ENCODE measurements around a stretch of chr9.

- PRO-cap = no peak
- RAMPAGE, long total RNA = no peak
Observed at GRCh38 chr9:137294685-137295068, 7.4 kb downstream of the NRARP start.

- PRO-cap = no peak
- RAMPAGE, long total RNA = no peak
Observed at GRCh38 chr9:137299557-137300472, 2.3 kb downstream of the NRARP start.

DNA sequence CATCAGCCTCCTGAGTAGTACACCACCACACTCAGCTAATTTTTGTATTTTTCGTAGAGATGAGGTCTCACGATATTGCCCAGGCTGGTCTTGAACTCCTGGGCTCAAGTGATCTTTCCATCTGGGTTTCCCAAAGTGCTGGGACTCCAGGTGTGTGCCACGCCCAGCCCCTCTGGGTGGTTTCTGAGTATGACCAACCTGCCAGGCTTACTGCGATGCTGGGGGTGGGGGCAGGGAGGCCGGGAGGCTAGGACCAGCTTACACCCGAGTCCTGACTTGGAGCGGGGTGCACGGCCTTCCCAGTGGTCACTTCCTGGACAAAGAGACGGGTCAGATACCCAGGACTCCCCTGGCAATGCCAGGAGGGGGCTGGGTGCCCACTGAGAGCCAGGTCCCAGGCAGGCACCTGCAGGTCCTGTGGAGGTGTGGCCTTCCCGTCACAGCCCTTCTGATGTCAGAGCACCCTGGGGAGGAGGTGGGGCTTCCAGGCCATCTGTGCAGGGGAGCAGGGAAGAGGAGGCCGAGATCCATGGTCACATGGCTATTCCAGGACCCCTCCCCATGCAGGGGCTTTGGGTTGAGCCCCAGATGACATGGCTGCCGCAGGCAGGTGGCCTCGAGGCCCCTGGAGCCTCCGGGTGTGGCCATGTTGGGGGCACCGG lies 8.4 kb upstream of the NRARP start:
- PRO-cap = no peak
- RAMPAGE, long total RNA = no peak

DNA sequence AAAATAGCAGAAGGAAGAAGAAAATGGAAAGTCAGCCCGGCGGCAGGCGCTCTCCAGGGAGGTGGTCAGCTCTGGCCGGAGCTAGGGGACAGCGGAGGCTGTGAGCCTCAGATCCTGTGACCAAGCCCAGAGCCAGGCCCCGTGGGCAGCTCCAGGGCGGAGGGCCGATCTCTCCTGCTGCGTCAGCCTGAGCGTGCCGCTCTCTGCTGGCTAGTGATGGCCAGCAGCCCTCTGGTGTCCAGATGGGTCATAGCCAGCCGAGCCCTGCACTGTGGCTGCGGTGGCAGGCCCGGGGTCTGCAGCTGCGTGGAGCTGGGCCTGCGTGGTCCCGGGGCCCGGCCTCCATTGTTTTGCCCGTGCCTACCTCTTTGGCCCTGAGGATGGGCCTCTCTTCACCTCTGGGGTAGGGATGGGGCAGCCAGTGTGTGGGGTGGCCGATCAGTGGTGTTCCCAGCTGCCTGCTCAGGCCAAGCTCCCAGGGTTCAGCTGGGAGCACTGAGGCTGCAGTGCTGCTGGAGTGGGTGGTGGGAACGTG lies 17.0 kb upstream of the NRARP start:
- PRO-cap = no peak
- RAMPAGE, long total RNA = no peak

- PRO-cap = no peak
- RAMPAGE, long total RNA = no peak
Observed at GRCh38 chr9:137363064-137363407, 59.9 kb downstream of the EXD3 start.

DNA sequence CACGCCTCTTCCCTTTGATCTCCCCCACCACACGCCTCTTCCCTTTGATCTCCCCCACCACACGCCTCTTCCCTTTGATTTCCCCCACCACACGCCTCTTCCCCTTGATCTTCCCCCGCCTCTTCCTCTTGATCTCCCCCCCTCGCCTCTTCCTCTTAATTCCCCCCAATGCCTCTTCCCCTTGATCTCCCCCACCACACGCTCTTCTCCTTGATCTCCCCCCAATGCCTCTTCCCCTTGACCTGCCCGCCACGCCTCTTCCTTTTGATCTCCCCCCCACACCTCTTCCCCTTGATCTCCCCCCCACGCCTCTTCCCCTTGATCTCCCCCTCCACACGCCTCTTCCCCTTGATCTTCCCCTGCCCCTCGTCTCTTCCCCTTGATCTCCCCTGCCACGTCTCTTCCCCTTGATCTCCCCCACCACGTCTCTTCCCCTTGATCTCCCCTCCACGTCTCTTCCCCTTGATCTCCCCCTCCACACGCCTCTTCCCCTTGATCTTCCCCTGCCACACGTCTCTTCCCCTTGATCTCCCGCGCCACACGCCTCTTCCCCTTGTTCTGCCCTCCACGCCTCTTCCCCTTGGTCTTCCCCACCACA lies 8.4 kb downstream of the NSMF start:
- PRO-cap = no peak
- RAMPAGE, long total RNA = no peak

DNA sequence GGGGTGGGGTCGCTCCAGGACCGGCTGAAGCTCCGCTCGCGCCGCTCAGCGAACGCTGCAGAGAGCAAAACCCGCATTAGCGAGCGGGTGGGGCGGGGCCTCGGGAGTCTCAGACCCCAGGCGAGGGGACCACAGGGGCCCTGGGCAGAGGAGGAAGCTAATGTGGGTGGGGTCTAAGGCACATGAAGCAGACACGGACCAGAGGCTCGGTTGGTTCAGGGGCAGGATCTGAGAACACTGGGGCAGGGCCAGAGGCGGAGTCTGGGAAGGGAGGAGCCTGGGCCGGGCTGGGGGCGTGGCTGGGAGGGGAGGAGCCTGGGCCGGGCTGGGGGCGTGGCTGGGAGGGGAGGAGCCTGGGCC lies 5.4 kb downstream of the NSMF start:
- PRO-cap = no peak
- RAMPAGE, long total RNA = no peak

DNA sequence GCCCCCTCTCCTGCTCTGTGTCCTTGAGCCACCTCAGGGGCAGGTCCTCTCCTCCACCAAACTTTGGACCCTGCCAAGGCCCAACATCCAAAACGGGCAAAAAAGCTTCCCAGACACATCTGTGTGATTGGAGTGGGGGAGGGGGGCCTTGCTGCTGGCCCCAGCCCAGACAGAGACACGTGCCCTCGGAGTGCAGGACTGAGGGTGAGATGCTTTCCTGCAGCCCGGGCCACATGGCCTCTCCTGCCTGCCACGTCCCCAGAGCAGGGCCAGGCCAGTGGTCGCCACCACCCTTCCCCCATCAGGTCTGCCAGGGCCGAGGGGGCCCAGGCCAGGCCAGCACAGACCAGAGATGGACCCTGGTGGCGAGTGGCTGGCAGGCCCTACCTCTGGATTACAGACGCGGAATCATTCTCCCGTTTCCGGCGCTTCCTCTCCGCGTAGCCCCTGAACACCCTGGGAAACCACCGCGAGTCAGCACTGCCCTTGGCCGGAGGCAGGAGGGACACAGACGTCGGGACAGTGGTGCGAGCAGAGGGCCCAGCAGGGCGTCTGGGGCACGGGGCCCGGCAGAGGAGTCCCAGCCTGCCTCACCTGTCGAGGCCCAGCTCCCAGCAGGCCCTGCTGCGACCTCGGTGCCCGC lies 4.2 kb downstream of the NSMF start:
- PRO-cap = no peak
- RAMPAGE, long total RNA = no peak

- PRO-cap = no peak
- RAMPAGE, long total RNA = no peak
Observed at GRCh38 chr9:137488934-137489457, 29.9 kb upstream of the NSMF start.

GRCh38 chr9:137592764-137593278 lies 2.5 kb upstream of the ZMYND19 start:
- PRO-cap = no peak
- RAMPAGE, long total RNA = no peak

- PRO-cap = no peak
- RAMPAGE, long total RNA = no peak
Observed at GRCh38 chr9:137621085-137621384, 2.2 kb downstream of the EHMT1 start.

- PRO-cap = no peak
- RAMPAGE, long total RNA = no peak
Observed at GRCh38 chr9:137672782-137673828, 54.3 kb downstream of the EHMT1 start.

GRCh38 chr9:137694888-137695518 lies 76.2 kb downstream of the EHMT1 start:
- PRO-cap = no peak
- RAMPAGE, long total RNA = no peak

DNA sequence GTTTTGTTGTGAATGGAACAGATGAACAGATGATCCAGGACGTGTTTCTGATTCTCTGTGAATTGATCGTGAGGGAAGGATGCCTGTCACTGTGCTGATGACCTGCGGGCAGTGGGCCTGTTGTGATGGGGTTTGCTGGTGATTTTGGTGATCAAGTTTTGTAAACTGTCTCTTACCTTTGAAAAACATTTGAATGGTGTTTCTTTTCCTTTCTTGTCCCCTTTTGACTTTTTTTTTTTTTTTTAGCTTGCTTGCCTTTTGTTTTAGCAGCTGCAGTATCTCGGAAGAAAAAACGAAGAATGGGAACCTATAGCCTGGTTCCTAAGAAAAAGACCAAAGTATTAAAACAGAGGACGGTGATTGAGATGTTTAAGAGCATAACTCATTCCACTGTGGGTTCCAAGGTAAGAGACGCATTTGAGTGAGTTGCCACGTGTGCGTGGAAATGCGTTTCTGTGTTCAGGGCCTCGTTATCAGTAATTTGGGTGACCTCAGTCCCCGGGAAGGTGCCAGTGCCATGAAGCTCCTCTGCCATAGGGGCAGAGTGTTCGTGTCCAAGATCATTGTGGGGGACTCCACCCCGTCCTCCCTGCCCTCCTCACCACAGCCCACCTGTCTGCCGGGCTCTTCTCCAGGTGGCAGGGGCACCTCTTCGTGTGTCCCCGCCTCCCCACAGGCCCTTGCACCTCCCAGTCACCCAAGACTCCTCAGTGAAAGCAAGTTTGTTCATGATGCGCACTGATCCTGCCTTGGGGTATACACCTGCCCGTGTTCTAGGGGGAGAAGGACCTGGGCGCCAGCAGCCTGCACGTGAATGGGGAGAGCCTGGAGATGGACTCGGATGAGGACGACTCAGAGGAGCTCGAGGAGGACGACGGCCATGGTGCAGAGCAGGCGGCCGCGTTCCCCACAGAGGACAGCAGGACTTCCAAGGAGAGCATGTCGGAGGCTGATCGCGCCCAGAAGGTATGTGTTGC lies 124.6 kb downstream of the EHMT1 start:
- PRO-cap = no peak
- RAMPAGE, long total RNA = no peak

GRCh38 chr9:137762306-137762965 lies 115.1 kb upstream of the CACNA1B start:
- PRO-cap = no peak
- RAMPAGE, long total RNA = no peak

DNA sequence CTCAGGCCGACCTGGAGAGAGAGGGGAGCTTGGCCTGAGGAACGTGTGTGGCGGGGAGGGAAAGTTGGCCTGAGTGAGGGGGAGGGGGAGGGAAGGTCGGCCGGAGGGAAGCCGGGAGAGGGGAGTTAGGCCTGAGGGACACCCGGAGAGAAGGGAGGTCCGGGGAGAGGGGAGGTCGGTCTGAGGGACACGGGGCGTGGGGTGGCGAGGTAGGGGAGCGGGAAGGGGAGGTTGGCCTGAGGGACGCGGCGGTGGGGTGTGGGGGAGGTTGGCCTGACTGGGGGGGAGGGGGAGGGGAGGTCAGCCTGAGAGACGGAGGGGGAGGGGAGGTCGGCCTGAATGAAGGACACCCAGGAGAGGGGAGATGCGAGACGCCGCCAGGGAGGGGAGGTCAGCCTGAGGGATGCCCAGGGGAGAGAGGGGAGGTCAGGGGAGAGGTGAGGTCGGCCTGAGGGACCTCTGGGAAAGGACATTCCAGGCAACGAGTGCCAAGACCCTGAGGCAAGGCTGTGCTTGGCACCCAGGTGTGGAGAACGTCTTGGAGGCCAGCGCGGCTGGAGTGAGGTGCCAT lies 82.6 kb downstream of the CACNA1B start:
- PRO-cap = no peak
- RAMPAGE, long total RNA = no peak

All from Karpas-422 (cell line).